Fallopian tube (tissue), 1 donor: Measurements from ENCODE around the gene MGLL.

DNA sequence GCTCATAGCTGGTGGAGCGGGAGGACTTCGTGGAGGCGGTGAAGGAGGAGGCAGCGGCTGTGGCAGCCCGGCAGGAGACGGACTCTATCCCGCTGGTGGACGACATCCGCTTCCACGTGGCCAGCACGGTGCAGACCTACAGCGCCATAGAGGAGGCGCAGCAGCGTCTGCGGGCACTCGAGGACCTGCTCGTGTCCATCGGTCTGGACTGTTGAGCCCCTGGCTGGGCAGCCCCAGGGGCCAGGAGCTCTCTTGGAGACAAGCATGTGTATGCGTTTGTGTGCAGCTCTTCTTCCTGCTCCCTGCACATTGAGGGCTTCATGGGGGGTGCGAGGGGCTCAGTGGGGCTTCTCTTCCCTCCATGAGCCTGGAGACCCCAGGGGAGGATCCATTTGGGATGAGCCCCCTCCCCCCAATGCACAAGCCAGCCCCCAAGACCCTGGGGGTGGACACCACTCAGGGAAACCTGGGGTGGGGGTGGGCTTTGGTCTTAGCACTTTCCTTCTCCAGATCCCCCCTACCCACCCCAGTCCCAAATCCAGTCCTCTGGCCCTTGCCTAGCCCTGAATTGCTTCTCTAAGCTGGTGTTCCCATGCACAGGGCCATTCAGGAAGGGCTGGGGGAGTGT lies 7.6 kb downstream of the ABTB1 start:
- PRO-cap = no peak

DNA sequence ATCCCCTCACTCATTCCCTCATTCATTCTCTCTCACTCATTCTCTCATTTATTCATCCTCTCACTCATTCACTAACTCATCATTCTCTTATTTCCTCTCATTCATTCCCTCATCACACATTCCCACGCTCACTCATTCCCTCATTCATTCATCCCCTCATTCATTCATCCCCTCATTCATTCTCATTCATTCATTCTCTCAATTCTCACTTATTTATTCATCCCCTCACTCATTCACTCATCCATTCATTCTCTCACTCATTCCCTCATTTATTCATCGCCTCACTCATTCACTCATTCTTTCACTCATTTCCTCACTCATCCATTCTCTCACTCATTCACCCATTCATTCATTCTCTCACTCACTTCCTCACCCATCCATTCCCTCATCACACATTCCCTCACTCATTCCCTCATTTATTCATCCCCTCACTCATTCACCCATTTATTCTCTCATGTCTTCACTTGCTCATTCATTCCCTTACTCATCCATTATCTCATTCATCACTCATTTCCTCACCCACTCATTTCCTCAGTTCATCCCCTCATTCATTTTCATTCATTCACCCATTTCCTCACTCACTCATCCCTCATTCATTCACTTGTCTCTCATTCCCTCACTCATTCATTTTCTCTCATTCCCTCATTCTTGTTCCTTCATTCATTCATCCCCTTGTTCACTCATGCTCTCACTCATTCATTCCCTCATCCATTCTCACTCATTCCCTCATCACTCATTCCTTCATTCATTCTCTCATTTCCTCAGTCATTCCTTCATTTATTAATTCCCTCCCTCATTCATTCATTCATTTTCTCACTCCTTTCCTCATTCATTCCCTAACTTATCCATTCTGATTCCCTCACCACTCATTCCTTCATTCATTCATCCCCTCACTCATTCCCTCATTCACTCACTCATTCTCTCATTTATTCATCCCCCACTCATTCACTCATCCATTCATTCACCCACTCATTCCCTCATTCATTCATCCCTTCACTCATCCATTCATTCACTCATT lies 13.5 kb downstream of the ABTB1 start:
- PRO-cap = no peak

DNA sequence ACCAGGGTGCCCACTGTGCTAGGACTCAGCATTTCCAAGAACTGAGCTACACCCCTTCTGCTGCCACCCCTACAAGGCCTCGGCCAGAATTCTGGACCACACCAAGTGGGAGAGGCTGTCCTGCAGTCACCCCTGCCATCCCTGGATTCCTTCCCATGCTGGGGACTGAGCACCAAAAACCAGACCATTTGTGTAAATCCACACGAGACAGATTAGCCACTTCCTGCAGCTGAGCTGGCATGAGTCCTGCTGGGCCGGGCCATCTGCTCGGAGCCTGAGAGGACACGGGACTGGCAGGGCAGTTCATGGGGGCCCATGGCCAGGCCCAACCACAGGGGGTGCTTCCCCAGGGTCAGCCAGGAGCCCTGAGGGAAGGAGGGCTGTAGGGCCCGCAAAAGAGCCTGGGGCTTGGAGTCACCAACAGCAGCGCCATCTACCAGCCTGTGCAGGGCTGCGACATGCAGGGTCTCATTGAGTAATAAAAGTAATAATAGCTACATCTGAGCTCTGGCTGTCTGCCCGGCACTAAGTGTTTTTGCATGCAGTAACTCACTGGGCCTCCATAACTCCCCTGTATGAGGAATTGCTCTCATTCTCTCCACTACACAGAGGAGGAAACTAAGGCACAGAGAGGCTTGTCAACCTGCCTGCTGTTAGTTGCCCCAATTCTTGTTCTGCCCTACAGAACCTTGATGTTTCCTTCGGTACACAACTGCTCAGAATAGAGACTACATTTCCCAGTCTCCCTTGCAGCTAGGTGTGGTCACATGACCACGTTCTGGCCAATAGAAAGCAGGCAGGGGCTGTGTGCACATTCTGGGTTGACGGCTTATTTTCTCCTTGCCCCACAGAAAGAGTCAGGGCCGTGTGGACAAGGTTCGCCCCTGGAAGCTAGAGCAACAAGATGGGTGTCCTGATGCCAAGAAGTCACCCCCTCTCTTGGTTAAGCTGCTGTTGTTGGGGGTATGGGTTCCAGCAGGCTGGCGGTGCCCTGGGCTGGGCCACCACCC lies 24.4 kb downstream of the ABTB1 start:
- PRO-cap = bidirectional peak, plus-strand start at position 795 of the sequence, minus-strand start at position 652 of the sequence

DNA sequence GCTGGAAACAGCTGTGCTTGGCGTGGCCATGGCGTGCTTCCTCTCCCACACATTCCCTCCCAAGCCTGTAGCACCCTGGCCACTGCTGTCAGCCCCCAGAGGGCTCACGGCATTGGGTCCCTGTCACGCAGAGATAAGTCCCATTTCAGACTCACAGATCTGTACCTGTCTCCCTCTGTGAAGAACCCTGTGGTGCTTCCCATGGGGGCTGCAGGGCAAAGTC lies 28.5 kb downstream of the ABTB1 start:
- PRO-cap = no peak

GRCh38 chr3:127736999-127737748 lies 64.4 kb downstream of the ABTB1 start:
- PRO-cap = no peak

DNA sequence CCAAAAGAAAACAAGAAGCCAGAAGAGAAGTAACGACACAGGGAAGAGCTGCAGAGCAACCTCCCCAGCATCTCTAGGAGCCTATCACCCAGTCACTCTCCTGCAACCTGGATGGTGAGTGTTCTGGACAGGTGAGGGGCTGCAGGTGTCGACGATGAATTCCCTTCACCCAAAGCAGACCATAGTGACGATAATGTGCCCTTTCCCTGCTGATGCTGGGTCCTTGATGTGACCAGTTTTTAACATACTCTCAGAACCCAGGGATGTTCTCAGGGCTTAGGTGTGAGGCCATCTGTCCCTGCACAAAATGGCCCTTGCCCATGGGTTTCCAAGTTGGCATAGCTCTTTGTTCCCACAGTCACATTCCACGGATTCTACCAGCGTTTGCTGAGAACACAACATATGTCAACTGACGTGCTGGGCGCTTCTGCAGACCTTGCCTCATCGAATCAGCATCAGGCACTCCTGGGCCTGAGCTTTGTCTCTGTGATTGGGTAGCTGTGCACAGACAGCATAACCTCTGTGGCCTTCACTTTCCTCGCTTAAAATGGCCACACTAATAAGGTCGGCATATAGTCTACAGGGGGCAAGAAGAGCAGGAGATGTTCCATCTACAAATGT lies 69.1 kb downstream of the MGLL start:
- PRO-cap = no peak

- PRO-cap = no peak
These were observed 35.1 kb downstream of the MGLL start for GRCh38 chr3:127786797-127788074.

GRCh38 chr3:127791519-127791926 lies 30.8 kb downstream of the MGLL start:
- PRO-cap = no peak

- PRO-cap = no peak
These were observed 7.9 kb downstream of the MGLL start for GRCh38 chr3:127814300-127814848.

DNA sequence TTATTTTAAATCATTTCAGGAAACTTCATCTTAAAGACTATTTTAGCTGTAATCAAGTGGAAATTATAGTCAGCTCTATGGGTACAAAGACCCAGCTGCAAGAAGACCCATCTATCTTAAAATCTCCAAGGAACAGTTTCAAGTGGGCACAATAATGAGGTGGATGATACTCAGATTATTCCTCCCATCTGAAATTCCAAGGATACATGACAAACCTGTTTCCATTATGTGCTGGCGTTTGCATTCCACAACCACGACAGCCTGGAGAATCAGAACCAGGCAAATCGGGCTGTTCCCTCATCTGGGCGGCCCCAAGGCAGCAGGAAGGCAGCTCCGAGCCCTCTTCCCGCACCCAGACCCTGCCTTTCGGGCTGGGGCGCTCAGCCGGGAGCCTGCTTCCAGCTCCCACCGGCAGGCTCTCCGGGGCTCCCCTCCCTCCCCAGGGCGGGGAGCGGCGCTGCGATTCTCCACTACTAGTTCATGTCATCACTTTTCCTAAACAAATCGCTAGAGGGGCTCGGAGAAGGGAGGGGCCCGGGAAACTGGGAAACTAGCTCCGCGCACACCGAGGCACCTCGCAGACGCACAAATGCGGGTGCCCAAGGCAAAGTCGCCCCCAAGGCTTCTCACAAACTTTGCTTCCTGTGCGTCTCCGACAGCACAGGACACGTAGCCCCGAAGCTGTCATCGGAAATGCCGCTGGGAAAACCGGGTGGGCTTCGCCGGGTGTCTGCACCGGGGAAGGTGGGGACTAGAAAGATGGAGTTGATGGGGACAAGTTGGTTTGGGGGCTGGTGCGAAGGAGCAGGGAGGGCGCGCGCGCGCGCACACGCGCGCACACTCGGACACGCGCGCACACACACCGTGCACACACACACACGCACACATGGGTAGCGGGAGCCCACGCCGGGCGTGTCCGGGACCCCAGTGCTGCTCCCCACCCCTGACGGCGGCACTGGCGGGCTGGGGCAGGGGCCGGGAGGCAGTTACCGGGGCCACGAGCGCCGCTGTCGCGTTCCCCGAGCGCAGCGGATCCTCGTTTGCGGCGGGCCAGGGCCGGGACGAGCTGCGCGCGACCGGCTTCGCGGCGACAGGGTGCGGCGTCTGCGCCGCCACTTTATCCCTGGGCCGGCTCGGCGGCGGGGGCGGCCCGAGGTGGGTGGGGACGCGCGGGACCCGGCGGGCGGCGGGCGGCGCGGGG lies at the start of gene MGLL:
MGLL (minus strand) TSS at position 422 of the 1,201 bp plus-strand sequence.
- PRO-cap = bidirectional peak, plus-strand start at position 300 of the sequence, minus-strand start at position 258 of the sequence; bidirectional peak, plus-strand start outside the sequence, minus-strand start at position 1,124 of the sequence

DNA sequence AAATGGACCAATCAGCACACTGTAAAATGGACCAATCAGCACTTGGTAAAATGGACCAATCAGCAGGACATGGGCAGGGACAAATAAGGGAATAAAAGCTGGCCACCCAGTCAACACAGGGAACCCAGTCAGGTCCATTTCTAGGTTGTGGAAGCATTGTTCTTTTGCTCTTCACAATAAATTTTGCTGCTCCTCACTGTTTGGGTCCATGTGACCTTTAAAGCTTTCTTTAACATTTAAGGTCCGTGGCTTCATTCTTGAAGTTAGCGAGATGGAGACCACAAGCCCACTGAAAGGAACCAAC lies 975 bp upstream of the KBTBD12 start:
- PRO-cap = no peak

DNA sequence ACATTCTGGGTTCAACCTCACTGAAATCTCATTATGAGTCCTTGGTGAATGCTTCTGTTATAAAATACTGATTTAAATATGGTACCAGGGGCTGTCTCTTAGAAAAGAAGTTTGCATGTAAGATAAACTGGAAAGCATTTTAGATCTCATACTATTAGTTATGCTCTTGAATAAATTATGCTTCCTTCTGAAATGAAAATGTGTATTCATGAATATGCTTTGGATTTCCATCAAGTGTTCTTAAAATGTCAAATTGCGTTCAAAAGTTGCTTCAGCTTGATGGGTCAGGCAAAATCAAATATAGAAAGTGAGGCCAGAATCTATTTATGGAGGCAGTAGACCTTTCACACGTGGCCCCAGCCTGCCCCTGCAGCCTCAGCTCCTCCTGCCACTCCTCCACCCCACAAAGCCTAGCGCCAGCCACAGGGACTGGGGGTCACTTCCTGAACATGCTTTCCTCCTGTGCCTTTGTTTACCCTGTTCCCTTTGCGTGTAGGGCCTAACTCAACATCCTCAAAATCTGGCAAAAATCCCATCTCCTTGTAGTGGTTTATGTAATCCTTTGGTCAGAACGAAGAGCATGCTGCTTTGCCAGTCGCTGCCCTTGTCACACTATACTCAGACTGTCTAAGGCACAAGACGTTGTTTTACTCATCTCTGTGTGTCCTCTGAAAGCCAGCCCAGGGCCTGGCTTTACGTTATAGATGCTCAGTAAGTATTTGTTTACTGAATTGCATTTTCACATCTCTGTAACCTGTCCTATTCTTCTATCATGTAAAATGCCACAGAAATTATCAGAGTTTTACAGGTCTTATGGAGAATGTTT lies 39.5 kb downstream of the KBTBD12 start:
- PRO-cap = no peak

GRCh38 chr3:128052803-128053091 lies 510 bp downstream of the SEC61A1 start:
- PRO-cap = no peak

DNA sequence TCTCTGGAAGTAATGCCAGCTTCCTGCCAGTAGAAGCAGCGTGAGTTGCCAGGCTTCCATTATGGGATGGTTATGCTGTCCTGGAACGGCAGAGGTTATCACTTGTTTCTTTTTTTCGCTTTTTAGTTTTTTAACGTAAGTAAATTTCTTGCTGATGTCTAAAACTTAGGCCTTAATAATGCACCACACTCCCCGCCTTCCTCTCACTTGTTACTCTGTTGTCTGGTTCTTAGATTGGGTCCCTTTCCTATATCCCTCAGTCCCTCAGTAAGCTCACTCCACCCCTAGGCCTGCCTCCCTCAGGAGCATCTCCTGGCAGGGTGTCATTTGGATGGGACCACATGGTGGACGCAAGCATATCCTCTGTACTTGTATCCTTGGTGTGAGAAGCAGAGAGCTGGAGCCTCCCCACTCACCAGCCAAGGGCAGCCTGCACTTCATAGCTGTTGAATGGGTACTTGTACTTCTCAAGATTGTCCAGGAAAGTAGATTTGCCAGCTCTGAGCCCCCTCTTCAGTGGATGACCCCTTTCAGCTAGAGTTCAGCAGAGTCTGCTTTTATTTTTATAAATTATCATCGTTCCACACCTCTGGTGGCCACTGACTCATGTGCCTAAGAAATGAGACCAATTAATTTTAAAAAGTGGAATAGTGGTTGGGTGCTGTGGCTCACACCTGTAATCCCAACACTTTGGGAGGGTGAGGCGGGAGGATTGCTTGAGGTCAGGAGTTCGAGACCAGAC lies 11.6 kb downstream of the SEC61A1 start:
- PRO-cap = no peak

GRCh38 chr3:128076264-128076642 lies 24.0 kb downstream of the SEC61A1 start:
- PRO-cap = no peak

- PRO-cap = no peak
These were observed 42.0 kb downstream of the DNAJB8 start for GRCh38 chr3:128424481-128425214.

DNA sequence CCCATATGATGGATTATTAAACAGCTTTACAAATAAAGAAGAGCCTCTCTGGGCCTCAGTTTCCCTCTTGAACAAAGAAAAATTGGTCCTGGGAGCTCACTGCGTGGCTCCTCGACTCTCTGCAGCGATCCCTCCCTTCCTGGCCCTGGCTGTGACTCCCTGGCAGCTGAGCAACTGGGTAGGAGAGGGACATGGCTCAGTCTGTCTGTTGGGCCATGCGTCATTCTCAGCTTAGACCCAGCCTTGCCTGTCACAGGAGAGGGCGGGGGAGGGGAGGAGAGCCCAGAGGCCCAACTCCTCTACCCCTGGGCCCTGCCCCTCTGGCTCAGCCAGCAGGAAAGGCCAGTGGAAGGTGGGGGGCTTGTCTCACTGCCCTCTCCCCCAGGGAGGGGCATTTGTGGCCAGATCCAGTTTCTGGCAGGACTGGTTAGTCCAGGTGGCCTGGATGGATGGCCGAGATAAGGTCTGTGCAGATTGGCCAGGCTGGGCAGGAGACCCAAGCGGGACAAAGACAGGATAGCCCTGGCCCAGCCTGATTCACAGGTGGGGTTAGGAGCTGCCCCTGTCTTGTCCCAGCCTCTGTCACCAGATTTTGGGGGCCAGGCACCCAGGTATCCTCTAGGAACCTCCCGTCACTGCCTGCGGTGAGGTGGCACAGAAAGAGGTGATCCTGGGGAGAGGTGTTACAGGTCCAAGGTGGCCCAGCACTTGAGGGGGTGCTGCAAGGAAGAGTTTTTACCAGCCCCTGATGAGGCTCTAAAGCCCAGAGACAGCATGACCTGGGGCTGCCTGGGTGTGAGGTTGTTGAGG lies 31.5 kb downstream of the DNAJB8 start:
- PRO-cap = no peak

GRCh38 chr3:128489470-128489891 lies 3.5 kb downstream of the GATA2 start:
- PRO-cap = no peak

GRCh38 chr3:128623640-128624146 lies 26.9 kb downstream of the RPN1 start:
- PRO-cap = no peak

- PRO-cap = no peak
These were observed 16.2 kb upstream of the RAB7A start for GRCh38 chr3:128709528-128710339.